ENCODE measurements around the gene PRR20B.

- PRO-cap, result no peak
Observed at GRCh38 chr13:55660680-55661052, 1480.1 kb upstream of the PRR20A start.

DNA sequence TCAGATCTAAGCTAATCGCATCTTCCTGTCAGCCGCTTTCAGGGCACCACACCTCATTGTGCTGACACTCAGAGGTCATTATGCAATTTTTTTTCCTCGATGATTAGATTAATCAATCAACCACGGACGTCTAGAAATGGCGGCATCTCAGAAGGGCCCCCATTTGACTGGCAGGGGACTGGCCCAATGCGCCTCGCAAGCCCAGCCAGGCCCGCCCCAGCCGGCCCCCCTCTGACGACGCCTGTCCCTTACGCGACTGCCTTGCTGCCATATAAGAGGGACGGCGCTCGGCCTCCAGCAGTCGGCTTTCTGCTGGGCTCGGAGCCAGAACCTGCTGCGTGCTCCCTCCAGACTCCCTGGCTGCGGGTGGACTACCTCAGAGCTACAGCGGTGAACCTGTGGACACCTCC, at the start of gene PRR20B:
Gene PRR20B (plus strand): TSS at position 270 of the 410 bp plus-strand sequence.
- PRO-cap, result no peak

- PRO-cap, result unidirectional peak, plus-strand start at chr13:57632699
Observed at GRCh38 chr13:57632142-57632774, 714 bp downstream of the PCDH17 start.

GRCh38 chr13:57632775-57633095, 1.2 kb downstream of the PCDH17 start:
- PRO-cap, result unidirectional peak, minus-strand start at chr13:57632961

DNA sequence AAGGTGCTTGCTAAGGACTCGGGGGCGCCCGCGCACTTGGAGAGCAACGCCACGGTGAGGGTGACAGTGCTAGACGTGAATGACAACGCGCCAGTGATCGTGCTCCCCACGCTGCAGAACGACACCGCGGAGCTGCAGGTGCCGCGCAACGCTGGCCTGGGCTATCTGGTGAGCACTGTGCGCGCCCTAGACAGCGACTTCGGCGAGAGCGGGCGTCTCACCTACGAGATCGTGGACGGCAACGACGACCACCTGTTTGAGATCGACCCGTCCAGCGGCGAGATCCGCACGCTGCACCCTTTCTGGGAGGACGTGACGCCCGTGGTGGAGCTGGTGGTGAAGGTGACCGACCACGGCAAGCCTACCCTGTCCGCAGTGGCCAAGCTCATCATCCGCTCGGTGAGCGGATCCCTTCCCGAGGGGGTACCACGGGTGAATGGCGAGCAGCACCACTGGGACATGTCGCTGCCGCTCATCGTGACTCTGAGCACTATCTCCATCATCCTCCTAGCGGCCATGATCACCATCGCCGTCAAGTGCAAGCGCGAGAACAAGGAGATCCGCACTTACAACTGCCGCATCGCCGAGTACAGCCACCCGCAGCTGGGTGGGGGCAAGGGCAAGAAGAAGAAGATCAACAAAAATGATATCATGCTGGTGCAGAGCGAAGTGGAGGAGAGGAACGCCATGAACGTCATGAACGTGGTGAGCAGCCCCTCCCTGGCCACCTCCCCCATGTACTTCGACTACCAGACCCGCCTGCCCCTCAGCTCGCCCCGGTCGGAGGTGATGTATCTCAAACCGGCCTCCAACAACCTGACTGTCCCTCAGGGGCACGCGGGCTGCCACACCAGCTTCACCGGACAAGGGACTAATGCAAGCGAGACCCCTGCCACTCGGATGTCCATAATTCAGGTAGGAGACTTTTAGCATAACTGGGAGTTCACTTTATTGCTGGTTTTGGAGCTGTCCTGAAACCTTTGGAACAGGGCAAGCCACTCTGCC, 3.0 kb downstream of the PCDH17 start:
- PRO-cap, result no peak

DNA sequence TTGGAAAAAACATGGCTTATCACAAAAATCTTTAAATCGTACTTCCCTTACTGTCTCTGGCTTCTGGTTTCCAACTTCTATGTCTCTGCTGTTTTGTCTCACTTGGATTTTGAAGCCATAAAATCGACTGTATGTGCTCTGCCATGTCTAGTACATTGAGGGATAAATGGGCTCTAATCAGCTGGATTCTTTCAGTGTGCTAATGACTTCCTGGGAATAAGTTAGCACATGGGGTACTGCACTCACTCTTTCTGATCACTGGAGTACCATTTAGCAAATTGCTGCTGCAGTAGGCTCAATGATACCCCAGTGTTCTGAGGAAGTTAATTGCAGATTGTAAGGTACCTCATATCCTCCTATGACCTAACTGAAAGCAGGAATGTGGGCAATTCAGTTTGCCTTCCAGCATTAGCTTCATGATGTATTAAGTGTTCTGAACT, 229.2 kb downstream of the PCDH17 start:
- PRO-cap, result no peak

GRCh38 chr13:59397836-59398619, 765.7 kb downstream of the DIAPH3 start:
- PRO-cap, result no peak

GRCh38 chr13:59638431-59638932, 525.2 kb downstream of the DIAPH3 start:
- PRO-cap, result no peak

- PRO-cap, result no peak
Observed at GRCh38 chr13:60165886-60166085, 2.1 kb upstream of the DIAPH3 start.

- PRO-cap, result unidirectional peak, minus-strand start at chr13:60398968
Observed at GRCh38 chr13:60398900-60399483, 2.0 kb downstream of the TDRD3 start.

GRCh38 chr13:63731717-63732337, 14.7 kb upstream of the ENSG00000237378 start:
- PRO-cap, result no peak

DNA sequence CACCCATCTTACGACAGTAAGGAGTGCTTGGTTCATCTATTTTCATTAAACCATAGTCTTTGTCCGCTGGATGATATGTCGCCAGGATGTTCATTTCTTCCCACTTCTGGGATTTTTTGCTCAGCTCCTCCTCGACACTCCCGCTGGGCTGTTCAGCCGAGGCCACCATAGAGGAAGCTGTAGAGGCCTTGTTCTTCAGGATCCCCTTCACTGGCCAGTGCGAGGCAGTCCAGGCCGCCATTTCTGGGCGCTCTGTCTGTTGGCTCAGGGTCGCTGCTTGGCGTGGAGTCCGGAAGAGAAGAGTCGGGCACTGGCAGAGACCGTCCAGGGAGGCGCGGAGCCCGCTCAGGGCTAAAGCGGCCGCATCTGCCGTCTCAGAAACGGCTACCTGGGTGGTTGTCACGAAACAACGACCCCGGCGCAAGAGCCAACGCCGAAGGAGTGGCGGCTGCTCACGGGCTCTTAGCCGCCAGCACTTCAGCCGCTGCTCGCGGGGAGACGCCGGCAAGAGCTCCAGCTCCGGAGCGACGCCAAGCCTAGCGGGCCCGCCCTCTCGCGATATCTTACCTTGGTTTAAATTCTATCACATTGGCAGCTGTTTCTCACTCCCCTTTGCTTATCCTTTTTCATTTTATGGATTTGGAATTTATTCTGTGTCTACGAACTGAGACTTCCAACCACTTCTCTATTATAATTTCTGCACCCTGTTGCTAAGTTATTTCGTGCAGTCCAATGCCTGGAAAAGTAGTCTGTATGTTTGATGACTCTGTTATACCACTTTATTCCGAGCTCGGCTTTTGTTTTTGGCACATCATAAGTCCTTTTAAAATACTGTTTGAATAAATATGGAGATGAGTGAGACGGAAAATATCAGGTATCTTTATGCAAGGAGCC, 21.2 kb downstream of the ENSG00000285566 start:
- PRO-cap, result no peak

- PRO-cap, result no peak
Observed at GRCh38 chr13:66825009-66825340, 405.2 kb downstream of the PCDH9 start.

DNA sequence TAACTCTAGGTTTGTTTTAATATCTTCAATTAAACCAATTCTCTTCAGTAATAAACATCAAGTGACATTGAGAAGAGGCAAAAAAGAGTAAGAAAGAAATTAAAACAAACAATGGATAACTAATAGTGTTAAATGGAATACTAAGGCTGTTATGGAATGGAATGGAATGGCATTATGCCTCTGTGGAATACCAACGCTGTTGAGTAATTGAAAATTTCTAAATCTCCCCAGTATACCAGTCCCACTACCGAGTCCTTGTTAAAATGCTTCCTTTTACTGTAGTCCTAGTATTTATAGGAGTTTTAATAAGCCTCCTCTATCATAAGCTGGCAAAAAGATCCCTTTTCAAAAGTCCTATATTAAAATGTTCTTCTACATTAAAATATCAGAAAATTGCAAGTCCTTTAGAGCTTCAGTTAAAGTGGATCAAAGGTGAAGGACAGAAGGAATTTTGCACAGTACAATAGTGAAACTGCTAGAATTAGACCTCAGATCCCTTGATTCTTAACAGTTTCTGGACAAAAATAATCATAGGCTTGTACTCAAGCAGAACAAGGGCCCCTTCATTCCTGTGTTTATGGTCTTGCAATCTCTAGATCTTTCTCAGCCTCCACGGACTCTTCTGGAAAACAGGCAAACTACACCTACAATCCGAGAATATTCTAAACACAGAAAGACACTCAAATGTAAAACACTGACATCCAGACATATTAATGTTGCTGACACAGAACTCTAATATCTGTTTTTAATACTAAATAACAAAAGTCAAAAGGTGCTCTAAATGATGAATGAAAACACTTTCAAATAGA, 128.2 kb downstream of the PCDH9 start:
- PRO-cap, result no peak

DNA sequence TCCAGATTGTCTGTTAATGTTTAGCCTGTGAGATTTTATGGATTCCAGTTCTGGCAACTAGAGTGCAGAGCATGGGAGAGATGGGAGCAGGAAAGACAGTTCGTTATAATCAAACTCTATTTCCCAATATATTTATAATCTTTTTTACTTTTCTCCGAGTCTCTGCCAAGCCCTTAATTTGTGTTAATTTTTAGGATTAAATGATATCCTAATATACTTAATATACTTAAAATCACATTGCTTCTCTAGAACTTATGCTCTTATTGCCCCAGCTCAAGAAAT, 272.7 kb upstream of the KLHL1 start:
- PRO-cap, result no peak

DNA sequence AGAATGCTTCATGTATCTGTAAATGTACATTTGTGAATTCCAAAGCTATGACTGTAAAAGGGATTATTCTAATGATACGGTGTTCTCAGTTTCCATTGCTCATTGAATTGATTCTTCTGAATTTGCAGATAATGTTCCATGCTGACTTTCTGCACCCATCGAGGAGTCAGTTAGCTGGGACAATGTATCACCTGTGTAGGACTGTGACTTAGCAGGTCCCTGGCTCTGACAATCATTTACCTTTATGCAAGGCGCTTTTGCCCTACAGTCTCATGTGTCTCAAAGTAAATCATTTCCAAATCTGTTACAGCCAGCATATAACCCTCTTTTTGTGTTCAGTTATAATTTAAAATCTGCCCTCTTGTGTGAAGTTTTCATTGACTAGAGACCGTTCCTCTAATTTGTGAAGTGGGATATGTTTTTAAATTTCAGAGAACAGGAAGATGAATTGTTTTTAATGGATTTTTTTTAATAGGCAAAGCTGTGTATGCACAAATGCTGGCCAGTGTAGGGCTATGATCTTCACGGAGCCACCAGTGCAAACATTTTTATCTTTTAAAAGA, 267.1 kb downstream of the KLF5 start:
- PRO-cap, result no peak

- PRO-cap, result no peak
Observed at GRCh38 chr13:73530983-73531329, 472.2 kb downstream of the KLF5 start.

- PRO-cap, result no peak
Observed at GRCh38 chr13:73920474-73921168, 861.8 kb downstream of the KLF5 start.

DNA sequence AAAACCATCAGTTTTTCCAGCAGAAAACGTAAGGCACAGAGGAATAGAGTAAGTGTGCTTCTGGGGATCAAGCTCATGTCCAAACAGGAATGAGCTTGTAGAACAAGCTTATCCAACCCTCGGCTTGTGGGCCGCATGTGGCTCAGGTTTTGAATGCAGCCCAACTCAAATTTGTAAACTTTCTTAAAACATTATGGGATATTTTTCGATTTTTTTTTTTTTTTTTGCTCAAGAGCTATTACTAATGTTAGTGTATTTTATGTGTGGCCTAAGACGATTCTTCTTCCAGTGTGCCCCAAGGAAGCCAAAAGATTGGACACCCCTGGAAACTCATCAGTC, 1039.1 kb downstream of the TBC1D4 start:
- PRO-cap, result no peak

DNA sequence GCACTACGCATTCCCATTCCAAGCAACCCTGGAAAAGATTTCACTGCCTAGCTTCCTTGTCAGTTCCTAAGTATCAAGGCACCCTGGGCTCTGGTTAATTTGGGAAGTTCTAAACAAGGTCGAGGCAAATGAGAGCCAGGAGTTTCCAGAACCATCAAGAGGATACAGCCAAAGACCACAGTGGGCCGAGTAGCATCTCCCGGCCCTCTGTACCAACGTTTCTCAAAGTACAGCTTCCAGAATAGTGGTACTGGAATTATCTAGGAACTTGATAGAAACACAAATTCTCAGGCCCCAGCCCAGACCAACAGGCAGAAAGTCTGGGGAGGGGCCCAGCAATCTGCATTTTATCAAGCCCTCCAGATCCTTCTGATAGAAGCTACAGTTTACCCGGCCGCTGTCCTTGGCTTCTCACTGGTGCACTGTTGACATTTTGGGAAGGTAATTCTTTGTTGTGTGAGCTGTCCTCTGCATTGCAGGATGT, 1016.4 kb downstream of the TBC1D4 start:
- PRO-cap, result no peak

All from tibial artery (tissue), 1 donor.